Endometrial microvascular endothelial cells (primary cell): ENCODE results near the gene NOPCHAP1.

- RAMPAGE, long total RNA, result no peak
These were observed 9.7 kb downstream of the UQCC6 start for GRCh38 chr12:103946966-103948072.

DNA sequence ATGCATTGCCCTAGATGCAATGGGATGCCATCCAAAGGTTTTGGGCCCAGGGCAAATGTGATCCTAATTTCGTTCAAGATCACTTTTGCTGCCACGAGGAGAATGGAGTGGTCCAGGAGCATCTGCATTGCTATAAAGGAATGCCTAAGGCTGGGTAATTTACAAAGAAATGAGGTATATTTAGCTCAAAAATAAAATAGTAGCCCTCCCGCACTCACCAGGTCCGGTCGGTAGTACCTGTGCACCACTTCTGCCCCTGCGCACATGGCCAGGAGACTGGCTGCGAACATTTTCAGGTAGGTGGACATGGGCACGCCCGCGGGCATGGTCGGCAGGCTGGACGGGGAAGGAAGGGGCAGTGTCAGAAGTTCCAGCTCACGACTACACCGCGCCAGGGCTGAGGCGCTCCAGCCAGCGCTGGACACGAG, 588 bp downstream of the UQCC6 start:
- RAMPAGE, long total RNA, result no peak

DNA sequence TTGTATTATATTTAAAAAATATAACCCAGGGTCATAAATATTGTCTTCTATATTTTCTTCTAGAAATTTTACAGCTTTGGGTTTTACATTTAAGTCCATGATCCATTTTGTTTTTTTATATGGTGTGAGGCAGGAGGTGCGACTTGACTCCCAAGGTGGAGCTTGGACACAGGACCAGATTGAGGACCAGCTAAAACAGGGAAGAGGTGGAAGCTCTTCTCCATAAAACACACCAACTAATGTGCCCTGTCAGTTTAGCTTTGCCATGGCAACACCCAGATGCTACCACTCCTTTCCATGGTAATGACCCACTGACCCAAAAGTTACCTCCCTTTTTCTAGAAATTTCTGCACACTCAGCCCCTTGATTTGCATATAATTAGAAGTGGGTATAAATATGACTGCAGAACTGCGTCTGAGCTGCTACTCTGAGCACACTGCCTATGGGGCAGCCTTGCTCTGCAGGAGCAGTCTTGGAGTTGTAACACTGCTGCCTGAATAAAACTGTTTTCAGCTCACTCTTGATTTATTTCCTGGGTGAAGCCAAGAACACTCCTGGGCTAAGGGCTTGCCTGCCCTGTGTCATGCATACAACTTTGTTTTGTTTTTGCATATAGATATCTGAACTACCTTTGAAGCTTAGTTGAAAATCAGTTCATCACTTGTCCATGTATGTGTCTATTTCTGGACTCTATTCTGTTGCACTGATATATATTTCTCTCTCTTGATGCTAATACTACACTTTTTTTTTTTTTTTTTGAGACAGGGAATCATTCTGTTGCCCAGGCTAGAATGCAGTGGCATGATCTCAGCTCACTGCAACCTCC, 3.1 kb upstream of the TDG start:
- RAMPAGE, long total RNA, result no peak

- RAMPAGE, long total RNA, result no peak
These were observed 828 bp downstream of the HCFC2 start for GRCh38 chr12:104065113-104065604.

DNA sequence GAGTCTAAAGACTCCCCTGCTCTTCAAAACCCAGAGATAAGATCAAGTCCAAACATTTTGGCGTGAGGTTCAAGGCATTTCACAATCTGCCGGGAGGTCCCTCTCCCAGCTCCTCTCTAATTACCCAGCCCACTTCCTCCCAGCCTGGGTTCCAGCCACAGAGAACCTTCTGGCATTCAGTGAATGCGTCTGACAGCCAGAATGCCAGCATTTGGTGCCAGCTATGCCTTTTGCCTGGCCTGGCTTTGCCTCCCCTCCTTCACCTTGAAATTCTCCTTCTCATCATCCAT, 37.6 kb upstream of the TXNRD1 start:
- RAMPAGE, long total RNA, result no peak

GRCh38 chr12:104276033-104276817, 27.3 kb upstream of the EID3 start:
- RAMPAGE, long total RNA, result no peak

GRCh38 chr12:104413145-104413516, 43.6 kb upstream of the CHST11 start:
- RAMPAGE, long total RNA, result no peak

GRCh38 chr12:104457925-104458211, 1.1 kb downstream of the CHST11 start:
- RAMPAGE, long total RNA, result no peak

GRCh38 chr12:104458212-104458773, 1.5 kb downstream of the CHST11 start:
- RAMPAGE, long total RNA, result no peak

GRCh38 chr12:104485551-104486246, 29.0 kb downstream of the CHST11 start:
- RAMPAGE, long total RNA, result no peak

- RAMPAGE, long total RNA, result no peak
These were observed 198.8 kb downstream of the SLC41A2 start for GRCh38 chr12:104759191-104759847.

- RAMPAGE, long total RNA, result no peak
These were observed 173.4 kb downstream of the SLC41A2 start for GRCh38 chr12:104784690-104785019.

GRCh38 chr12:104855546-104856136, 102.4 kb downstream of the SLC41A2 start:
- RAMPAGE, long total RNA, result no peak

DNA sequence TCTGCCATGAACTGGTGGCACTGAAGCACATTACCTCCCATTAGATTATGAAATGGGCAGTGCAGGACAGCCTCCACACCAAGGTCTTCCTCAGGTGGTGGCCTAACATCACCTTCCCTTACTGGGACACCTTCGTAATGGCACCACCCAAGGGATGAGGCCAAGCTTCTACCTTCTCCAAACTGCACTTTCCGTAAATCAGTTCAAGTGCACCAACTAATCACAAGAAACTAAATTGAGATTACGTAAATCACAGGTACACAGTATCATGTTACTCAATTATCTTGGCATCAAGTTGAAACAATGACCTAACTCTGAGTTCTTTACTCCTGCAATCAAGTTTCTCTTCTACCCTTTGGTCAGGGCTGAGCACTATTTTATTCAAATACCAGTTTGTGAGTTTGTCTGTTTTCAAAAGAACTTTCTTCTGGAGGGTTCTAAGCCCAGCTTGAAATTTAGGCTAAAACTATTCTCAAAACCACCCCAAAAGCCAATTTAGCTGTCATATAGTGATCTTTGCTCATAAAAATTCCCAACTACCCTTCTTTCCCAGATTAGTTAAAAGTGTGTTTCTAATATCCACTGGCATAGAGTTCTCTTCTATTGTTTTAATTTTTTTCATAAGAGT, 13.7 kb downstream of the SLC41A2 start:
- RAMPAGE, long total RNA, result no peak

- RAMPAGE, long total RNA, result no peak
These were observed 887 bp downstream of the SLC41A2 start for GRCh38 chr12:104957109-104957696.

DNA sequence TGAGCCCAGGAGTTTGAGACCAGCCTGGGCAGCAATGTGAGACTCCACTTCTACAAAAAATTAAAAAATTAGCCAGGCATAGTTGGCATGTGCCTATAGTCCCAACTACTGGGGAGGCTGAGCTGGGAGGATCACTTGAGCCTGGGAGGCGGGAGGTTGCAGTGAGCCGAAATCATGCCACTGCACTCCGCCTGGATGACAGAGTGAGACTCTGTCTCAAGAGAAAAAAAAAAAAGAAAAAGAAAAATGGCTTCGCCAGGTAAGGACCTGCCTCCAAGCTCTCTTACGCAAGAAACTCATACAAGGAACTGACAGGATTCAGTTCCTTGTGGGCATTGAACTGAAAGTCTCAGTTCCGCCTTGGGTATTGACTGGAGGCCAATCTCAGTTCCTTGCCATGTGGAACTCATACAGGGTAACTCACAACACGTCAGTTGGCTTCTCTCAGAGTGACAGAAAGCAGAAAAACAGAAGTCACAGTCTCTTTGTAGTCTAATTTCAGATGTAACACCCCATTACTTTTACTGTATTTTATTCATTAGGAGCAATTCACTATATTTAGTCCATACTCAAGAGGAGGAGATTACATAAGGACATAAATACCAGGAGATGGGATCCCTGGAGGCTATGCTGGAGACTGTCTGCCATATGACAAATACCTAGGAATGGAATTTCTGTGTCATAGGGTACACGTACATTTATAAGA, 11.5 kb upstream of the NOPCHAP1 start:
- RAMPAGE, long total RNA, result no peak

GRCh38 chr12:104985893-104987154, at the start of gene NOPCHAP1:
Gene NOPCHAP1 (plus strand): TSS chr12:104986316.
- RAMPAGE, long total RNA, result start-site peak on the plus strand at chr12:104986324-104986346, 1,067 and 813 reads in 2 replicates

GRCh38 chr12:105183513-105184333, 52.3 kb downstream of the APPL2 start:
- RAMPAGE, long total RNA, result no peak

- RAMPAGE, long total RNA, result no peak
These were observed 1.6 kb downstream of the APPL2 start for GRCh38 chr12:105234130-105234935.

DNA sequence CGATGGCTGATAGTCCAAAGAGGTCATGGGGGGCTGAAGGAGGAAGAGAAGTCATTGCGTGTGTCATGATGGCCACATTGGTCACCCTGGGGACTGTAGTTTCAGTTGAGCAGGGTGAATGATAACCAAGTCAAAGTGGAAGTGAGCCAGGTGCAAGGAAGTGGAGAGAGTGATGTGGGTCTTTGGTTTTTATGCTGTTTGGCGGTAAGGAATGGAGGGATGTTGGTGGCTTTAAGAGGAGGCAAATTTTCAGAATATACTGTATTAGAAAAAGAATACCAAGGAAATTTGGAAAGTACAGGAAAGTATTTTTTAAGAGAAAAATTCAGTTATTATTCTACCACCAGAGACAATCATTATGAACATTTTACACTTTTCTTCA, 21.7 kb downstream of the C12orf75 start:
- RAMPAGE, long total RNA, result no peak